ENCODE results near the genes FAM47B and FAM47C.

- RRBS: no CpG with 5 or more reads among the region's 10 CpGs
These were observed at the start of gene FAM47B for GRCh38 chrX:34942738-34942937. FAM47B (plus strand) TSS chrX:34942796.

- RRBS: no CpG with 5 or more reads among the region's 18 CpGs
These were observed at the start of gene FAM47C for GRCh38 chrX:37008285-37008519. FAM47C (plus strand) TSS chrX:37008366.

DNA sequence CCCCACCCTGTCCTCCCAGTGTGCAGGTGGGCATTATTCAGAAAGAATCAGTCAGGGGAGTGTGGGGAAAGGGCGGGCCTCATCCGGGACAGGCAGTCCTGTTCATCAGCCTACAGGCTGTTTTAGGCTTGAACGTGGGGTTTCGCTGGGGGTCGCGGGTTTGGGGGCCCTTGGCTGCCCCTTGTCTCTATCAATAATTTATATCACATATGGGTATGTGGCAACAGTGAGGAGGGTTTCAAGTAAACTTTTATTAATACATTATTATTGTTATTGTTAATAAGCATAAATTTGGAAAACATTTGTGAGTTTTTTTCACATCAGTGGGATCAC lies 4.2 kb downstream of the OTC start:
- RRBS: no CpG with 5 or more reads among the region's 6 CpGs

GRCh38 chrX:38358220-38358419 lies 5.7 kb downstream of the OTC start:
- RRBS: no CpG with 5 or more reads among the region's 1 CpG

- RRBS: 37% methylated on average over 4 of the region's 15 CpGs
These were observed 31.1 kb upstream of the MID1IP1 start for GRCh38 chrX:38770043-38770699.

DNA sequence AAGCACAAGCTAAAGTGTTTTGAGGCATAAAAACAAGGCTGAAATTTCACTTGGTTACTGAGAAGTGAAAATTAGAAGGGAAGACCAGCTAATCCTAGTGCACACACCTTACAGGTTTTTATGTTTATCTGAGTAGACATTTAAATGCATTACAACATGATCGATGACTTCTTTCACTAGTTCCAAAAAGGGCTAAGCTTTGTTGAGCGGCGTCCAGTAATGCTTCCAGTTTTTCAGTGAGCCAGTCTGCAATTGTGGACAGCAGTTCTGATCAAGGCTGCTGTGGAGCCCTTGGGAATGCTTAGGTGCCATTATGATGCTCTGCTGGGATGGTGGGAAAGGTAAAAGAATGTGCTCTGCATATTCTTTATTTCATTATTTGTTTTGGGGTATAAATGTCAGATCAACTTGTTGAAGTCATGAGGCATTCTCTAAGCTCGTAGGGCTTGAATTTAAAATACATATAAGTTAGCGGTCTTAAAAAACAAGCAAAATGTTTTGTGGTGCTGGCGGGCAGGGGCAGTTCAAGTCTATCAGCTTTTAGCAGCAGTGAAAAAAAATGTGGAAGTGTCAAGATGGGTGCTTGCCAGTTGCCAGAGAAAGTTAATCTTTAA lies 5.6 kb downstream of the MID1IP1 start:
- RRBS: no CpG with 5 or more reads among the region's 6 CpGs

GRCh38 chrX:38869885-38871237 lies 69.1 kb downstream of the MID1IP1 start:
- RRBS: no CpG with 5 or more reads among the region's 11 CpGs

GRCh38 chrX:38987155-38987492 lies 185.9 kb downstream of the MID1IP1 start:
- RRBS: no CpG with 5 or more reads among the region's 3 CpGs

DNA sequence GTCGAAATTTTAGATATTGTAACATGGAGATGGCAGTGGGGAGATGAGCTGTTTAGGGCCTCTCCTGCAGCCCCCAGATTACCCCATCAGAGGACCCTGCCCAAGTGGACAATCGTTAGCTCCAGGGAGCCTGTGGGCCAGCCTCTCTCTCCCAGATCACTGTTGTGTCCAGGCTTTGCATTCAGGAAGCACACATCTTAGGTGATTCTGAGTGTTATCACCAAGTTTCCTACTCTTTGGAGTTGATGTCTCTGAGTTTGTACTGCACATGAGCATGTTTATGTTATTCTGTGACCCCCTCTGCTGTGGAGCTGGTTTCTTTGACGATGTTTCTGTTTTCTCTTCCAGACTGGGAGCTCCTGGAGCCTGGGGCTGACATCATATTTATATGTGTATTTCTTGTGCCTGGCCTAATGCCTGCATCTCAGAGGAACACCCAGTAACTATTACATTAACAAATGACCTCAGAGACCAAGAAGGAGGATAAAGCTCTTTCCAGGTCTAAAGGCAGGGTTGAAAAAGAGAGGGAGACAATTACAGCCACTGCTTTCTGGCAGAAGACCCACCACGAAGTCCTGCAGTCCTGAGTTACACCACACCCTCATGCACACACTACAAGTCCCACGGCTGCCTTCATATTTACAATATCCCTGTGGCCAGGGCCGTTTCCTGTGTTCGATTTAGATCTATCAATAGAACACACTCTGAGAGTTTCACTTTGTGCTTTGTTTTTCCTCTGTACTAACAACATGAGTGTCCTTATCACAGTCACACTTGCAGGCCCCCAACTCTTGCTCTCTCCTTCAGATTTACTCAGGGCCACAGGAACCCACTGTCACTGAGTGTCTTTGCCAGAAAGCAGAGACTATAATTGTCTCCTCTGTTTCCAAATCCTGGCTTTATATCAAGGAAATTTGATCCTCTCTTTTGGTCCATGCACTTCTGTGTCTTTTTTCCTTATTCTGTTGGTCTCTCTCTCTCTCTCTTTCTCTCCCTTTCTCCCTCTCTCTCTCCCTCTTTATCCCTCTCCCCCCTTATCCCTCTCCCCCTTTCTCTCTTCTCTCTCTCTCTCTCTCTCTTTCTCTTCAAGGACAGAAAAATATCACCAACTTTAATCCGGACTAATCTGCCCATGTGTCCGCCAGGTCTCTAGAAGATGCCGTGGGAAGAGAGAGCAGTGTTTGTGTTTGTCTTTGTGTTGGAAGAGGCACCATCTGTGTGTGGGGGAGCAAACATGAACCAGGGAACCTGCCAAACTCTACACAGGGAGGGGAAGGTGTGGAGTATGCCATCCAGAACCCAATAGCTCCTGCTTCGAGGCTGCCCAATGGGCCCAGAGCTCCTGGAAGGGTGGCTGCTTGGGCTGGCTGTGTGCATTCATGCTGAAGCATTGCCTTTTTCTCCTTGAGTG lies 535.6 kb downstream of the MID1IP1 start:
- RRBS: no CpG with 5 or more reads among the region's 11 CpGs

GRCh38 chrX:39470897-39471222 lies 626.9 kb downstream of the BCOR start:
- RRBS: no CpG with 5 or more reads among the region's 4 CpGs

- RRBS: no CpG with 5 or more reads among the region's 36 CpGs
These were observed 579.0 kb downstream of the BCOR start for GRCh38 chrX:39518465-39519495.

GRCh38 chrX:39577758-39577957 lies 520.1 kb downstream of the BCOR start:
- RRBS: no CpG with 5 or more reads among the region's 5 CpGs

DNA sequence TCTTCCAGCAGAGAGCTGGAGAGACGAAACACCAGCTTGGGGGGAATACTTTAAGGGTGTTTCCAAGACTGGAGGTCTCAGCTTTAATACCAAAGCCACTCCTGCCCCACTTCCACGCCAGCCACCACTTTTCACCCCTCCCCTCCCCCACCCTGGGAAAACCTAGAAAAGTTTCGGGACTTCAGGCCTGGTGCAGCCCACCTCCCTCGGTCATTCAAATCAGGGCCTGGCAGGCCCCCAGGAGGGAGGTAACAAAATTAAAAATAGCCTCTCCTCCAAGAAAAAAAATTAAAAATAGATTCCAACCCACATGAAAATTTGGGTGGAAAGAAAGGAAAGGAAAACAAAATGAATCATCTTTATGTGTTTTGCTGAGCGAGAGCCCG lies 452.7 kb downstream of the BCOR start:
- RRBS: no CpG with 5 or more reads among the region's 6 CpGs

GRCh38 chrX:39820749-39821924 lies 276.6 kb downstream of the BCOR start:
- RRBS: 22% methylated on average over 63 of the region's 124 CpGs

DNA sequence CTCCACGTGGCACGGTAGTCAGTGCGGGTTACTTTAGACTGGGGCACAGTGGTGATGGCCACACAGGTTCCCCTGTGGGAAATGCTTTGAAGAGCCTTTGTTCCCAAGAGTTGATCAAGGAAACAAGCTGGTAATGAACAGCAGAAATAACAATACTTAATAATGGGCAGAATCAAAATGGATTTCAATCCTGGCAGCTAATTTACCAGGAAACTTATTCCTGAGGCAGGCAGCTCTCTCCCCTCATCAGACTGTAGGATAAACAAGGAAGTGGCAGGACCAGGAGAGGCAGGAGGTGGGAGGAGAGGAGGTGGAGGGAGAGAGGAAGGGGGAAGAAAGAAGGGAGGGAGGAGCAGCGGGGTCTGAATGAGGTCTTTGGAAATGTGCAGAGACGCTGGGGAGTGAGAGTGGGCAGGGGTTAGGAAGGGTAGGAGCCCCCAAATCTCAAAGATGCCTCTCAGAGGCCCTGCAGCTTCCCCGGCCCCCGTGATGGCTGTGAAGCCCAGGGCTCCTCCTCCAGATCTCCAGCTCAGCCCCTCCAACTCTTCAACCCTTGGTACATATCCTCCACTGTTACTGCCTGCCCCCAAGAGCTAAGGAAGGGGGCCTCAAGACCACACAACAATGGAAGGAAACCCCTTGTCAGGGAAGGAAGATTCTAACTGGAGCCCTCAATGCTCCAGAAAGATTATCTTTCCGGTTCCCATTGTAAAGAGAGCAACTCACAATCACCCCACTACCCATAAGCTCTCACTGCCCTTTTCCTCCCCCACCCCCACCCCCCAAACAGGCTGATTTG lies 231.4 kb downstream of the BCOR start:
- RRBS: no CpG with 5 or more reads among the region's 8 CpGs

DNA sequence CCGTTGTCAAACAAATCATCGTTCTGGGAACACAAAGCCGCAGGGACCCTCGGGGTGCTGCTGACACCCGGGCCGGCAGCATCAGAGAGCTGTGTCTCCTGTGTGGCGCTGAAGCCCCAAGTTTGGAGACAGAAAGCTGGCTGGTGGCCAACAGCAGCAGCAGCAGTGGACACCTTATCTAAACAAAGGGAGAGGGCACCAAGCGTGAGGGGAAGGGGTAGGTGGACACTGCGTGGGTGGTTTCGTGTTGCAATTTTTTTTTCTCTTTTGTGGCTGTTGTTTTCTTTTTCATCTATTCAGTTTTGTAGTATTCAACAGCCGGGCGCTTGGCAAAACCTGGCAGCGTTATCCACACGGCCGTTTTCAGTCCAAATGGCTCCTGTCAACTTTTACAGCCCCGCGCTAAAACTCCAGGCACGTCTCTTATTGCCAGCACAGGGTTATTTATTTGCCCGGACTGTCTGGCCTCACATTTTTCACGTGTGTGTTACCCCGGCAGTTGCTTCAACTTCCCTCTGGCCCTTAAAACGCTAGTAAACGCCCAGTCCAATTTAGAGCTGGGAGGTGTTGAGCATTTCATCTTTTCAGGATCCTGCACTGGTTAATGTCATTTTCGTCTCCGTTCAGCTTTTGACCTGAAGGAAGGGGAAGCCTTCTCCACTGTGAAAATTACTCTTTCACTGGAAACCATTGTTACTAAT lies 192.2 kb downstream of the BCOR start:
- RRBS: no CpG with 5 or more reads among the region's 25 CpGs

DNA sequence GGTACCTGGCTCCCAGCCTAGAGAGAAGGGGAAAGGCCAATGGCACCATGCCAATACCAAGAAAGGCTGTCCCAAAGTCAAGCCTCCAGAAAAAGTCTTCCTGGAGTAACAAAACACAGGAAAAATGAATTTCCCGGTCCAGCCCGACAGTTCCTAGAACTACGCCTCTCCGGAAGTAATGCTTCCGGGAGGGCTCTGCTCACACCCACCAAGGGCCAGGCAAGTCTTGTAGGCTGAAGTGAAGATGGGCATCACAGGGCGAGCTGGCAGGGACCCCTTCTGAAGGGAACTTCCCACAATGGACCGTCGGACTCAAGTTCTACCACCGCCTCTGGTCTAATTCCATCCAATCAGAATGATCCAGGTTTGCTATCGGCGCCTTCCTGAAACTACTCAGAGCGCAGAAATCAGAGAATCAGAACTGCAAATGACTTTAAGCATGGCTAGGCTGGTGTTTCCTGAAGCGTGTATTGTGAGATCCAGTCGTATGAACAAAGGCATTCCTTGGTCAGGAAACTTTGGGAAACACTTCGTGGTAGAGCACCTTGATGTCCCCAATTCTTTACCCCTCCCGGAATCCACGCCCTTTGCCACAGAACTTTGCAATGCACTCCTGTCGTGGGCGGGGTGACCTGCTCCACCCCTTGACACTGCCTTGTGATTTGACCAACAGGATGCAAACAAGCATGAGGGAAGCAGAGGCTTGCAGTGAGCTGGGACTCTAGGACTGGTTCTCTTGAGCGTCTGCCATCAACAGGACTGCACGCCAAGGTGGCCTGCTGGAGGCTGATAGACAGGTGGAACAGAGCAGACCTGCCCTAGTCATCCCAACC lies 127.8 kb downstream of the BCOR start:
- RRBS: 80% methylated on average over 3 of the region's 21 CpGs

- RRBS: no CpG with 5 or more reads among the region's 15 CpGs
These were observed 9.9 kb downstream of the BCOR start for GRCh38 chrX:40087629-40088467.

DNA sequence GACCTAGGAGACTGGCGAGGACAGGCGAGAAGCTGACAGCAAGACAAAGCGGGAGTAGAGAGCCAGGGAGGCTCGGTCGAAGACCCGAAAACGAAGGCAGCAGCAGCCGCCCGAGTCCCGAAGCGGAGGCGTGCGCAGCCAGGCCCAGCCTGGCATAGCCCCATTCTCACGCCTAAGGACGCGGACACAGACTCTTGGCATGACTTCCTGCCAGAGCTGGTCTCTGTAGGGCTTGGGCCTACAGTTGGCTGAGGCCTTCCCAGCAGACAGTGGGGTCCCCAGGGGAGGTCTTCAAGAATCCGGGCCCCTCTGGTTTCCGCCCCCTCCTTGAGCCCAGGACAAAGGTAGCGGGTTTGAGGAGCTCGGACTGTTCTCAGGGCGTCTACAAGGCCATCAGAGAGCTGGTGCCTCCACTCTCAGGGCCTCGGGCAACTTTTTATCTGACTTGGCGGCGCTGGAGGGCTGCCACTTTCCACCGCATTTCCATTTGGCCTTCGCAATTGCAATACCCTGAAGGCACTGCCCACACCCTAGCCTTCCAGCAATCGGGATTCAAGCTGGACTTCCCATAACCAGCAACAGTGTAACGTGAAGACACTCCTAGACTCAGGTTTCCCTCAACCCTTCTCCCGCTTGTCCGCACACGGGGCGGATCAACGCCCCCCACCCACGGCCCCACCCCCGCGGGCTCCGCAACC lies 50.0 kb upstream of the BCOR start:
- RRBS: no CpG with 5 or more reads among the region's 37 CpGs

DNA sequence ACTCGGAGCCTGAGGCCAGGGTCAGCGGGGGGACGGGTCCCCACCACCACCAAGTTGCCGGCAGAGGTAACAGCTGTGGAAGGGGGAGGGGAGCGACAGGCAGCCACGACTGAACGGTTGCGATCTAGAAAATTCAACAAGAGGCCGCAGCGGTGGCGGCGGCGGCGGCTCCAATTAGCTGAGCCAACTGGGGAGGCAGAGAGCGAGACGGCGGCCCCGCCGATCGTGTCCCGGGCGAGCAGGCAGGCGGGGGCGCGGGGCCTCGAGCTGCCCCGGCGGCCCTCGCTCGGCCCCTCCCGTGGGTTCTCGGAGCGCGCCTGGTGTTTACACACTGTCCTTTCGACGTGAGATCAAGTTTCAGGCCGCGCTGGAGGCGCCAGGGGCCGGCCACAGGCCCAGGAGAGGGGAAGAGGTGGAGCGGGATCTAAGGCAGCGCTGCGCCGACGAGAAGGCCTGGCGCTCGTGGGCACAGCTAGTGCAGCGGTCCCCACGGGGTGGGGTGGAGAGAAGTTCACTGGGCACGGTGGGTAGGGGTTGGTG lies 53.9 kb upstream of the BCOR start:
- RRBS: 93% methylated on average over 7 of the region's 50 CpGs